Pericardium fibroblast (primary cell): ENCODE results near the genes MS4A6E, ZP1, TMEM109, TMEM132A and CD5.

- RAMPAGE, long total RNA, result no peak
These were observed 7.2 kb downstream of the OSBP start for GRCh38 chr11:59608394-59608843.

- RAMPAGE, long total RNA, result no peak
These were observed 534 bp upstream of the OSBP start for GRCh38 chr11:59615977-59616639.

DNA sequence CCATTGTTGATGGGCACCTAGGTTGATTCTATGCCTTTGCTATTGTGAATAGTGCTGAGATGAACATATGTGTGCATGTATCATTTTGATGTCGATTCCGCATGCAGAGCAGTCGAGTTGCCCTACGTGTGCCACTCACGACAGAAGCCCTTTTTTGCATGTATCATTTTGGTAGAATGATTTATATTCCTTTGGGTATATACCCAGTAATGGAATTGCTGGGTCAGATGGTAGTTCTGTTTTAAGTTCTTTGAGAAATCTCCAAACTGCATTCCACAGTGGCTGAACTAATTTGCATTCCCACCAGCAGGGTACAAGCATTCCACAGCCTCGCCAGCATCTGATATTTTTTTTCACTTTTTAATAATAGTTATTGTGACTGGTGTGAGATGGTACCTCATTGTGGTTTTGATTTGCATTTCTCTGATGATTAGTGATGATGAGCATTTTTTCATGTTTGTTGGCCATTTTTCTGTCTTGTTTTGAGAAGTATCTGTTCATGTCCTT lies 11.3 kb upstream of the OSBP start:
- RAMPAGE, long total RNA, result no peak

- RAMPAGE, long total RNA, result no peak
These were observed 24.4 kb downstream of the PATL1 start for GRCh38 chr11:59644413-59644885.

- RAMPAGE, long total RNA, result no peak
These were observed 19.9 kb downstream of the STX3 start for GRCh38 chr11:59775042-59775558.

GRCh38 chr11:59891473-59892138 lies 13.0 kb downstream of the OOSP3 start:
- RAMPAGE, long total RNA, result no peak

DNA sequence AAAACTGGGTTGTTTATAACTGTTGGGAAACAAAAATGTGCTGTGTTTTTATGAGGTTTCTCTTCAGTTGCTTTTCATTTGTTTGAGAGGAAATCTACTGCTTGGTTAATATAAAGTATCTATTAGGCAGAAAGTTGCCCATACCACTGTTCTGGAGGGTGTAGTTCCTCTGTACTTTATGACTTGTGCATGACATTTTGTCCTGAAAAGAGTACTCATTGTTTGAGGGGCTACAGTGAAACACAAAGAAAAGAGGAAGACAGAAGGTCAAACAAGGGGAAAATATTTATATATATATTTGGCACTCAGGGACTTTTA lies 9.8 kb upstream of the MS4A4E start:
- RAMPAGE, long total RNA, result no peak

- RAMPAGE, long total RNA, result no peak
These were observed 12.5 kb upstream of the MS4A6E start for GRCh38 chr11:60314469-60315062.

DNA sequence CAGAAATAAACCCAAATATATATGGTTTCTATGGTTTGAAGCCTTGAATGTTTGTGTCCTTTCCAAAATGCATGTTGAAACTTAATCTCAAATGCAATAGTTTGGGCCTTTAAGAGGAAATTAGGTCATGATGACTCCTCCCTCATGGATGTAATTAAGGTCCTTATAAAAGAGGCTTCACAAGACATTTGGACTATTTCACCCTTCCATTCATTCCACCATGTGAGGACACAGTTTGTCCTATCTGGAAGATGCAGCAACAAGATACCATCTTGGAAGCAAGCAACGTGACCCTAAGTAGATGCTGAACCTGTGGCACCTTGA lies at the start of gene MS4A6E:
Gene MS4A6E, plus strand, starts transcription at position 196 of the 324 bp plus-strand sequence.
- RAMPAGE, long total RNA, result no peak

DNA sequence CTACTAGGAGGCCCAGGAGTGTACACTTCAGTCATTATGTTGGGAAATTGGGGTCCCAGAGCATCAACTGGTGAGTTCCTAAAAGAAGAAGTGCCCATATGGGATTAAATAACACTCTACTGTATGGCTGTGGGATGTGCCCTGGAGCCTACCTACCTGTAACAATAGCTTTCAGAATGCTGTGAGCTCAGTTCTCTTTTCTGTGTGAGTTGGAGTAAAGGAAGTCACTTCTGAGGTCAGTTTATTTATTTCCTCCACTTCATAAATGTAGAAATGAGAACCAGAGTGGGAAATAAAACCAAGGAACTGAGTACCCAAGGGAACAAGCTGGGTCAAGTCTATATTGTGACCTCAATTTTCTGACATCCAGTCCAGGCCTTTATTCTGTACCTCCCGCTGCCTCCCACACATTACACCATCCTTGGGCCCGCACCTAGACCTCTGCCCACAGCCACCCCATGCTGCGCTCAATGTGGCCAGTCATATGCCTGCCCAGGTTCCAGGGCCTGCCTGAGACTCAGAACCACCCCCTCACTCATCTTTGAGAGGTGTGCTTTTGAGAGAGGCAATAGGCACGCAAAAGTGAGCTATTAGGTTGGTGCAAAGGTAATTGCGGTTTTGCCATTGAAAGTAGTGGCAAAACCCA lies 9.7 kb downstream of the MS4A6E start:
- RAMPAGE, long total RNA, result no peak

DNA sequence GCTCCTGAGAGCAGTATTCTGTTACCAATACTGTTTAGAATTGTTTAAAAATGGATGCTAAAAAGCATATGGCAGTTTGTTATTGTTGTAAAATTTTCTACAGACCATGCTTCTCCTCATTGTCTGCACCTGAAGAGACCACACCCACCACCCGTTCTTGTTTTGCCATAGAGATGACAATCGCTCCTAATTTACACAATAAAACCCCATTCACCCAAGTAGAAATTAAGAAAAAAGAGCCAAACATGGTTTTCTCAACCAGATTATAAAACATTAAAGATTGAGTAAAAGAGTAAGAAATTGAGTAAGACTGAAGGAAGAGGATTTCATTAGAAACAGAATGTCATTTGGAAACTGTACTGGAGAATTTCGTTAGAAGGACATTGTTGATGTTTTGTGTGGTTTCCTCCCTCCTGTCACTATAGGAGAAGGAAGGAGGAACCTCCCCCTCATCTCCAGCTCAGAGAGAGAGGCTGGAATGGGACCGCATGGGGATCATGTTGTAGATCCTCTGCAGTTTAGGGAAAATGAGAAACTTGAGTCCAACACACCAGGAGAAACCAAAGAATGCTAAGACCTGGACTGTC lies 14.3 kb upstream of the MS4A7 start:
- RAMPAGE, long total RNA, result no peak

- RAMPAGE, long total RNA, result no peak
These were observed 15.6 kb upstream of the MS4A8 start for GRCh38 chr11:60683753-60684238.

DNA sequence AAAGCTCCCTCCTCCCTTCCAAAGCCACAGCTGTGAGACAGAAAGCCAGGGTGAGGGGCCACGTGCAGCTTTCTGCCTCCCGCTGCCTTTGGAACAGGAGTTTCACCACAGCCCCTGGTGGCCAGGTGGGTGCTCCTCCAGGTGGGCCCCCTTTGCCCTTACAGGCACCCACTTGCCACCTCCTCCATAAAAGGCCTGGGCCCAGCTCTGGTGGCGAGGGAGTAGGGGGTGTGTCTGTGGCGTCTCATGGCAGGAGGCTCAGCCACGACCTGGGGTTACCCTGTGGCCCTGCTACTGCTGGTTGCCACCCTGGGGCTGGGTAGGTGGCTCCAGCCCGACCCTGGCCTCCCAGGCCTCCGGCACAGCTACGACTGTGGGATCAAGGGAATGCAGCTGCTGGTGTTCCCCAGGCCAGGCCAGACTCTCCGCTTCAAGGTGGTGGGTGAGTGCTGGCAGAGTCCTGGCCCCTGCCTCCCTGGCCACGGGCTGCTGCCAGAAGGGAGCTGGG lies at the start of gene ZP1:
Gene ZP1, plus strand, starts transcription at position 227 of the 508 bp plus-strand sequence.
- RAMPAGE, long total RNA, result no peak

DNA sequence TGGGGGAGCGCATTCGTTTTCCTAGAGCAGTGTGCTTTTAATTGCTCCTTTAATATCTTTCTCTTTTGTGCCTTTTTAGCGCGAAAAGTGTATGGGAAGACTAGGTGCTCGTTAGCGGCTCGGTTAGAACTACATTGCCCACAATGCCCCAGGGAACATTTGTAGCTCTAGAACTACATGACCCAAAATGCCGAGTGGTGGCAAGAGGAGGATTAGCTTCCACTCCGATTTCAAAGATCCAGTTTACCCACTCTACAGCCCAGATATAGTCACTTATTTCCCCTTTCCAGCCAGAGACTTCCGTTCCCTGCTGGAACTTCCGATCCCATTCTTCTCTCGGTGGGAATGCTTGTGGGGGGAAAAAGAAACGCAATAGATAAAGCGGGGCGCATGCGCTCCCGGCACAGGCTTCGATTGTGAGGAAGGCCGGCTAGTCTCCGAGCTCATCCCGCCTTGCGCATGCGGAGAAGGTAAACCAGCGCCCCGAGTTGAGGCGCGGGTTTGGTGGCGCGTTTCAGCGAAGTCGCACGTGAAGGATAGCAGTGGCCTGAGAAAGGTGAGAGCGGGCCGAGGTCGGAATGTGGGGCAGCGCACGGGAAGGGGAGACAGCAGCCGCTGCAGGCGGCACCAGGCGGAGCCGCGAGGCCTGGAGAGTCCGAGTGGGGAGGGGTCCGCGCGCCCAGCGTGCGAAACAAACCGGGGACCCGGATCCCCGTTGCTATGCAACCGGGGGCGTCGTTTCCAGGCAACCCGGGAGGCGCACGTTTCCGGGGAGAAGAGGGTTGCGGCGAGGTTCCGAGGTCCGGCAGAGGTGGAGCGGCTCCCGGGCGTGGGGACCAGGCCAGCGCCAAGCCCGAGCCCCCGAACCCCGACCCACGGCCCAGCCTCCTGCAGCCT lies at the start of gene TMEM109:
Gene TMEM109, plus strand, starts transcription at position 446 of the 897 bp plus-strand sequence.
- RAMPAGE, long total RNA, result start-site peak on the plus strand centred at position 451 of the sequence, 107 bp wide, 241 and 89 reads in 2 replicates

DNA sequence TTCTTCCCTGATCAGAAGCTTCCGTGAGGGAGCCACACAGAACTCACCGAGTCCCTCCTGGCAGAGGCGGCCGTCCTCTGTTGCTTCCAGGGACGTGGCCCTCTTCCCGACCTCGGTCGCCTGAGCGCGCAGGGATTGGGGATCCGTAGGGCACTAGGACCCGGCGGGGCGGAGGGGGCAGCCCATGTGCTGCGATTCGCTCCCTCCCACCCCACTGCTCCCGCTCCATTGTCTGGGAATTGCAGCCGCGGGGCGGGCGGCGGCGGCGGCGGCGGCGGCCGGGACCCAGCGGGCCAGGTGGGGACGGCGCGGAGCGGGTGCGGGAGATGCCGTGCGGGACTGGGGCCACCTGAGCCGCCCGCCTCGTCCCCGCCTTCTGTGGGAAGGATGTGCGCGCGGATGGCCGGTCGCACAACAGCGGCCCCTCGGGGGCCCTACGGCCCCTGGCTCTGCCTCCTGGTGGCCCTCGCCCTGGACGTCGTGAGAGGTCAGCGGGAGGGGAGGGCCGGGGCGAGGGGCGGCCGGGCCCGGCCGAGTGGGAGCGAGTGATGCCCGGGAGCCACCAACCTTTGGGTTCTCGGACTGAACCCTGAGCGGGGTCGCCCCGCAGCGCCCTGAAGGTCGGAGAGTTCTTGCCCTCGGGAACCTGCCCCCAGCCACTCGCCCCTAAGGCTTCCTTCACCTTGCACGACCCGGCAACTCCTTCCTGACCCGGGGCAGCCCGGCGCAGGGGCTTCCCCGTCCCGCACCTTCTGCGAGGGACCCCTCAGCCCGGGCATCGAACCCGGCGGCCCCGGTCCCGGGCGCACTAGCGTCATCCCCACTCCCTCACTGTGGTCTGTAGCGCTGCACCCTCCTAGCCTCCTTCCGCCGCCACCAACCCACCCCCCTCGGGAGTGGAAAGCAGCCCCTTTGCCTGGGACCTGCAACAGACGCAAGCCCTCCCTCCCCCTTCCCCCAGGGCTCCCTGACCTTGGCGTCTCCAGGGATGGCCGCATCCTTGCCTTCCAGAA lies at the start of gene TMEM132A:
Gene TMEM132A, plus strand, starts transcription at position 214 of the 1,013 bp plus-strand sequence.
- RAMPAGE, long total RNA, result no peak

- RAMPAGE, long total RNA, result no peak
These were observed 12.1 kb downstream of the TMEM132A start for GRCh38 chr11:60936220-60936897.

- RAMPAGE, long total RNA, result no peak
These were observed 5.4 kb downstream of the SLC15A3 start for GRCh38 chr11:60946547-60947029.

- RAMPAGE, long total RNA, result no peak
These were observed 36.0 kb downstream of the CD6 start for GRCh38 chr11:61007493-61007896.

- RAMPAGE, long total RNA, result no peak
These were observed 18.7 kb upstream of the CD5 start for GRCh38 chr11:61083541-61084049.

DNA sequence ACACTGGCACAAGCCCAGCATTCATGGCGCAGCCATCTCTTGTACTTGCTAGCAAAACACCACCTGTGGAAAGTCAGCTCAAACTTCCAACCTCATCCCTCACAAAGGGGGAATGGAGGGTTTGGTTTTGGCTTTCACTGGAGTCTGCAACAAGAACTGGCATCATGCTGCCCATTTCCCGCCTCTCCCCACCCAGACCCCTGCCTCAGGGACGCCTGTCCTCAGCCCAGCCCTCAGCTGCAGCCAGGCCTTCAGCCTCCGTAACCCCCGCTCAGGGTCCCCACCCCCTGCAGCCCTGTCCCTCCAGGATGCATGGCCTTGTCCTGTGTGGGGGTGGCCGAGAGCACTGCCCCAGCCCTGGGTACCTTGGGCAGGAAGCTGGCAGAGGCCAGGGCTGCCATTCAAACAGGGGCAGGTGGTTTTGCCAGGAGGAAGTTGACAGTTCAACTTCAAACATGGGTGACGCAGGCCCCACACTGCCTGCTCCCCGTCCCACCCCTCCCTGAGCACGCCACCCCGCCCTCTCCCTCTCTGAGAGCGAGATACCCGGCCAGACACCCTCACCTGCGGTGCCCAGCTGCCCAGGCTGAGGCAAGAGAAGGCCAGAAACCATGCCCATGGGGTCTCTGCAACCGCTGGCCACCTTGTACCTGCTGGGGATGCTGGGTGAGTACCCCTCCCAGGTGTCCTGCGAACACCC lies at the start of gene CD5:
Gene CD5, plus strand, starts transcription at position 540 of the 700 bp plus-strand sequence.
- RAMPAGE, long total RNA, result no peak